Monocyte (primary cell): Measurements from ENCODE around the genes PRKD1 and GPR33.

GRCh38 chr14:24839617-24840293 is 205.8 kb upstream of the GZMB start:
- PRO-cap, 2 experiments: no peak in any of the 2 experiments

DNA sequence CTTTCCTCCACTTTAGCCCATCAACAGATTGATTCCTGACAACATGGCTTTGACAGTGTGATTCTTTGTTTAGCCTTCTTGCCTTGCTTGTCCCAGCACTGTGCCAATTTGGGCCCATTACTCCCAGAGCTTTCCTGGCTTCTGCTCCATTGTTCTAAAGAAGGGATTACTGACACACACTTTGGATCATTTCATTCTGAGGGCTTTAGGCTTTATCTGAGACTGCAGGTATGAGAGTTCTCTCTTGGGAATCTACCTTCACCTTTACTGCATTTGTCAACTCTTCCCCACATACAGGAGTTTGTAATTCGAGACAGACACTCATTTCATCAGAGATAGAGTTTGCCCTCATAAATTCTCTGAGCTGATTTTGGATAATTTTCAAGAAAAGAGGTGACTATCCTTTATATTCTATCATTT is 206.4 kb upstream of the GZMB start:
- PRO-cap, 2 experiments: no peak in any of the 2 experiments

DNA sequence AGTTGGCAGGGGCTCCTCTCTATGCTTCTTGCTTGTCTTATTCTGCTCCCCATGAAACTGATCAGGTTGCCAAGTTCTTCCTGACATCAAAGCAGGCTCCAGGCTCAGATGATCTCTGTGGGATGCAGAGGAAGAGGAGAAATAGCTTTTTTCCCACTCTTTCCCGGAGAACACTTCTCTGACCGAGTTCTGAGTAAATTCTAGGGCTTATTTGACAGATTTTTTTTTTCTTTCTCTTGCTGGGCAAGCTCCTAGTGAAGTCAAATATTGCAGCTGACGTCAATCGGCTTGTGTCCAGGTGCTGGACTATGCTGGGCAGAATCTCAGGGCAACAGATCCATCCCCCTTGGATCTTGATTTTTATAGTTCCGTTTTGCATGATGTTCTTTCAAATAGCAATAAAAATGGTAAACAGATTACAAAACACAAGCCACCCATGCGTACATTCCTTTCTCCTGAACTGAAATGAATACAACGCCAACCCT is 182.2 kb downstream of the NOVA1 start:
- PRO-cap, 2 experiments: no peak in any of the 2 experiments

GRCh38 chr14:26480008-26480452 is 117.8 kb downstream of the NOVA1 start:
- PRO-cap, 2 experiments: no peak in any of the 2 experiments

- PRO-cap, 2 experiments: no peak in any of the 2 experiments
These were observed 81.1 kb upstream of the NOVA1 start for GRCh38 chr14:26678671-26679518.

- PRO-cap, 2 experiments: no peak in any of the 2 experiments
These were observed 244.2 kb upstream of the NOVA1 start for GRCh38 chr14:26841723-26842729.

GRCh38 chr14:28188143-28189018 is 578.2 kb upstream of the FOXG1 start:
- PRO-cap, 2 experiments: no peak in any of the 2 experiments

- PRO-cap, 2 experiments: no peak in any of the 2 experiments
These were observed 264.1 kb downstream of the PRKD1 start for GRCh38 chr14:29663406-29664039.

DNA sequence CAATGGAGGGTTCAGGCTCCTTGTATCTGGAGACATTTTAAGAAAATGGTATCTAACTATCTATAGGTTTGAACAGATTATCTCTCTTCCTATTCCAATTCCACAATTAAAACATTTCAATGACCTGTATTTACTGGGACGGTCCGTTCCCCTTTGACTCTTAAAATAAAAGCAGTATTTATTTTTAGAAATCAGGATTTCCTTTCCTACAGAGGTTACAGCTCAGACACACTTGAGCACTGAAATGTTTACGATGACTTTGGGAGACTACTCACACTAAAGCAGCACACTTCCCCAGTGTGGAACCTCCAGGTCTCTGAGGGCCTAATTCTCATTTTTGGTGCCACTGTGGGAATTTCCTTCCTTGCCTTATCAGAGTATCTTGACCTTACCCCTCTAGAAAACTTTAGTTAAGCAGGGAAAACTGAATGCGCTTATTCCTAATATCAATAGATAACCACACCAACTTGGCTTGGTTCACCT is 181.8 kb downstream of the PRKD1 start:
- PRO-cap, 2 experiments: no peak in any of the 2 experiments

GRCh38 chr14:29926920-29927878 is at the start of gene PRKD1:
PRKD1 (minus strand) TSS chr14:29927847.
- PRO-cap, 2 experiments: no peak in any of the 2 experiments

GRCh38 chr14:30104730-30104993 is 177.0 kb upstream of the PRKD1 start:
- PRO-cap, 2 experiments: no peak in any of the 2 experiments

GRCh38 chr14:30654905-30655706 is 33.0 kb downstream of the SCFD1 start:
- PRO-cap, 2 experiments: no peak in any of the 2 experiments

DNA sequence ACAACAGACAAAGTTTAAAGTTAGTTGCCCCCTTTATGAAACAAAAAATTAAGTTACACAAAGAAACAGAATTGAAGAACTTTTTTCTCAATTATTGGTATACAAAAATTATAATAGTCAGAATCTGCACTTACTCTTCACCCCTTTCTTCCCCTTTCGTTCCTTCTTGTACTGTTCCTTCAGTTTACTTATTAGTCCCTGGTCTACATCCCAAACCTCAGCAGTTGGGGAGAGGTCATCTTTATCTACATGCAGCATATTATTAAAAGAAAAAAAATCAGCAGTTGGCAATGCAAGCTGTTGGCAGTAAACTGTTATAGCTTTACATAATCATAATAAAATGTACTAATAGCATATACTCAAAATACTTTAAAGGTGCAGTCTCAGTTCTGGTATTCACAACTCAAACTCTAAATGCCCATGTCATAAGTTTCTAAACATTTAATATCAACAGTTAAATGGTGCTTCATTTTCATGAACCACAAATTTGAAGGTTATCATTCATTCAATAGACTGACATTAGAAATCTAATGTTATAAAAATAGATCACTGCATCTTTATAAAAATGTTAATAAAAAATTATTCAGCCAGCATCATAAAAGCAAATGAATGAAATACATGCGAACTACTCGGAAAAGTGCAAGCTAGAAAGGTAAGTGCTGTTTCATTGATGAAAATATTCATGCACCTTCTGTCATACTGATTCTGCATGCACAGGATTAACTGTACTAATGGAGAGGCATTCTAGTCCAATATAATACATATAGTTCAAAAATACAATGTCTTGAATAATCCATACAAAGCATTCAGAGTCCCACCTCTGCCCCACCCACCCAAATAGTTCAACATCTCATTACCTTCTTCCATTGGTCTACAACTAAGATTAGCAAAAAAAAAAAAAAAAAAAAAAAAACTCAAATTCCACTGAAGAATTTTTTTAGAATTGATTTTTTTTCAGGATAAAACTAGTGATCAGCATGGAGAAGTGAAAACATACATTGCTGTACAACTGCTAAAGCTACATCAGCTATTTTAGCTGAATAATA is 55.0 kb downstream of the COCH start:
- PRO-cap, 2 experiments: no peak in any of the 2 experiments

DNA sequence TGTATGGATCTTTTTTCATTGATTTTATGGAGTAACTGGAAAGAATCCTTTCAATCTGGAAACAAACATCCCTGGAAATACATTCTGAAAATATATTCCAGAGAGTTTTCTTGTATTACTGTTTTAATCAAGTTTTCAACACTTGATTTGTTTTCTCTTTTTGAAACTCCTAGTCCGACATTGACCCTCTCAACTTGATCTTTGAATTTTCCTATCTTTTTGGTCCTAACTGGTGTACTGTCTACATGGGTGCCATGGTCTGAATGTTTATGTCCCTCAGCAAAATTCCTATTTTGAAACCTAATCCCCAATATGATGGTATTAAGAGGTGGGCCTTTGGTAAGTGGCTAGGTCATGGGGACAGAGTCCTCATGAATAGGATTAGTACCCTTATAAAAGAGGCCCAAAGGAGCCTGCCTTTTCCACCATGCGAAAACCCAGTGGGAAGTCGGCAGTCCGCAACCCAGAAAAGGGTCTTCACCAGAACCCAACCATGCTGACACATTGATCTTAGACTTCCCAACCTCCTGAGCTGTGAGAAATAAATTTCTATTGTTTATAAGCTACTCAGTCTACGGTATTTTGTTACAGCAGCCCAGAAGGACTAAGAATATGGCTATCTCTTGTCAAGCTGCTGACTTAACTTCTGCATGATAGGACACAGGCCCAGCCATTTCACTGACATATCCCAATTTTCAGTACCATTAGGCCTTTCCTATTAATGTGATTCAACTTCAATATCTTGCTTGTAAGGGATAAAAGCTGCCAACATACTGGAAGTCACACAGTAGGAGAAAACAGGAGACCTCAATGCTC is 66.5 kb downstream of the COCH start:
- PRO-cap, 2 experiments: no peak in any of the 2 experiments

GRCh38 chr14:31018350-31019184 is 6.9 kb upstream of the AP4S1 start:
- PRO-cap, 2 experiments: peak in 1 of 2 experiments; most common minus-strand start chr14:31018629 (in 1)

GRCh38 chr14:31021539-31022009 is 3.9 kb upstream of the AP4S1 start:
- PRO-cap, 2 experiments: no peak in any of the 2 experiments

- PRO-cap, 2 experiments: no peak in any of the 2 experiments
These were observed 86.3 kb downstream of the HECTD1 start for GRCh38 chr14:31121122-31121785.

DNA sequence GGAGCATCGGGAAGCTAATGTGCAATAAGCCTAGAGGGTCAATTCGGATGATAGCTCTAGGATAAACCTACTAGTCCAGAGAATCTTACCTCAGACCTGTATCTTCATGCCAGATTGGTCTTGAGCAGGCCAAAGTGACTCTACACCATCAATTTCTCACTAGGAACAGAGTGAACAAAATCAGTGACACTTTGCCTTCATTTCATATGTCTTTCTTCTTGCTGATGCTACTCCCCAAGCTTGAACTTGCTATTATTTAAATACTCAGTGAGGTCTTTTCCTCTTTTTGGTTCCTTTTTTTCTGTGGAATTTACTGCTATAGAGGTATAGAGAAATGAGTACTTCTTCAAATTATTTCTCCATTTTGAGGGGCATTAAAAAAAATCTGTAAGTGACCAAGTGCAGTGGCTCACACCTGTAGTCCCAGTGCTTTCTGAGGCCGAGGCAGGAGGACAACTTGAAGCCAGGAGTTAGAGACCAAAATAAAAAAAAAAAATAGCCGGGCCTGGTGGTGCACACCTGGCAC is at the start of gene GPR33:
TSS of gene GPR33 (minus strand) at position 232 of the 526 bp plus-strand sequence.
- PRO-cap, 2 experiments: no peak in any of the 2 experiments

GRCh38 chr14:31937591-31938348 is 139.3 kb upstream of the ARHGAP5 start:
- PRO-cap, 2 experiments: no peak in any of the 2 experiments

- PRO-cap, 2 experiments: no peak in any of the 2 experiments
These were observed 70.5 kb upstream of the ARHGAP5 start for GRCh38 chr14:32006540-32007133.